Colon Carcinoma Metastatic in the Brain (tissue), 2 donors: ENCODE data around the genes OR4F17, MIER2 and PLPPR3.

DNA sequence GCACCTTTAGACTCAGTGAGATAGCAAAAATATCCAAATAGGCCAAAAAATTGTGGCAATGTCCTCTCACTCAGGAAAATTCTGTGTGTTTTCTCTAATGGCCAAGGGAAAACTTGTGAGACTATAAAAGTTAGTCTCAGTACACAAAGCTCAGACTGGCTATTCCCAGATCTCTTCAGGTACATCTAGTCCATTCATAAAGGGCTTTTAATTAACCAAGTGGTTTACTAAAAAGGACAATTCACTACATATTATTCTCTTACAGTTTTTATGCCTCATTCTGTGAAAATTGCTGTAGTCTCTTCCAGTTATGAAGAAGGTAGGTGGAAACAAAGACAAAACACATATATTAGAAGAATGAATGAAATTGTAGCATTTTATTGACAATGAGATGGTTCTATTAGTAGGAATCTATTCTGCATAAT is at the start of gene OR4F17:
Gene OR4F17 (plus strand): TSS at position 266 of the 425 bp plus-strand sequence.
- PRO-cap, 2 experiments, result no peak in any of the 2 experiments

GRCh38 chr19:344649-345012 is at the start of gene MIER2:
Gene MIER2, minus strand, starts transcription at chr19:344796.
- PRO-cap, 2 experiments, result peak in 2 of 2 experiments; most common plus-strand start chr19:344919 (in 1); most common minus-strand start chr19:344771 (in 2)

GRCh38 chr19:426989-427746 is 18.2 kb upstream of the C2CD4C start:
- PRO-cap, 2 experiments, result no peak in any of the 2 experiments

GRCh38 chr19:461508-462310 is 876 bp upstream of the SHC2 start:
- PRO-cap, 2 experiments, result peak in 2 of 2 experiments; most common plus-strand start chr19:462070 (in 2); most common minus-strand start chr19:461888 (in 2)

DNA sequence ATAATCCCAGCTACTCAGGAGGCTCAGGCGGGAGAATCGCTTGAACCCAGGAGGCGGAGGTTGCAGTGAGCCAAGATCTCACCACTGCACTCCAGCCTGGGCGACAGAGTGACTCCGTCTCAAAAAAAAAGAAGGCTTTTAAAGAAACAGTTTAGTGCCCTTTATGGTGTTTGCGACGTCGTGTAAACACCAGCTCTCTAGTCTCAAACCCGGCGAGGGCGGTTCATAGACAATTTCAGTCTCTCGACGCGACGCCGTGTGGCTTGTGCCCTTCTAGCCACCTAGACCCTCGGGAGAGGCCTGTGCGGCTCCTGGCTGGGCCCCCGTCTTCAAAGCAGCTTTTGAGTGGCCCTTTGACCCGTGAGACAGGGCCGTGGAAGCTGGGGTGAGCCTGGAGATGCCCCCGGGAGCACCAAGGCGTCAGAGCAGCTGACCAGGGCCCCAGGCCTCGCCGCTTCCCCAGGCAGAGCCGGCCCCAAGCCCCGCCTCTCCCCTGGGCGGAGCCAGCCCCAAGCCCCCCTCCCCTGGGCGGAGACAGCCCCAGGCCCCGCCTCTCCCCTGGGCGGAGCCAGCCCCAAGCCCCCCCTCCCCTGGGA is 5.0 kb upstream of the MADCAM1 start:
- PRO-cap, 2 experiments, result peak in 2 of 2 experiments; most common minus-strand start position 458 of the sequence (in 1)

- PRO-cap, 2 experiments, result no peak in any of the 2 experiments
These were observed 4.0 kb downstream of the CDC34 start for GRCh38 chr19:535572-536046.

DNA sequence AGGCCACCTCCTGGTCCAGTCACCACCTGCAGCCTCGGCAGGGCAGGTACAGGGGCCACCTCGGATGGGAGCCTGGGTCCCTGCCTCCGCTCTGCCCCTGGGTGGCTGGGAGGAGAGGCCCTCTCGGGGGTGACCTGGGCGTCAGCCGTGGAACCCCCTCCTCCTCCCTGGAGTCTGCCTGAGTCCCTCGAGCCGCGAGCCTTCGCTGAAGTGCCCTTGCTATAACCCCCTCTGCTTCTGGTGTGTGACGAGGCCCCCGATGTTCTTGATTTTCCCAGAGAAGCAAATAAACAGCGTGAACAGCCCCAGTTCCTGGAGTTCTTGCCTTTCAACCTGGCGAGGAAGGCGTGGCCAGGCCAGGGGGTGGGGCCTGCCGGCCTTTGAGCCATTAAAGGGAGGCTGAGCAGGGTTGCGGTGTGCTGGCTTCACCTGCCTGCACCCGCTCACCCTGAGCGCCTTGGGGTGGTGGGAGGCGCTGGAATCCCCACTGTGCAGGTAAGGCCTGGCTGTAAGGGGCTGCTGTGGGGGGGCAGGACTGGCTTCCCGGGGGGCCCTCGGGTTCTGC is 2.8 kb upstream of the MISP start:
- PRO-cap, 2 experiments, result peak in 2 of 2 experiments; most common plus-strand start position 391 of the sequence (in 2); most common minus-strand start position 273 of the sequence (in 1)

GRCh38 chr19:804776-805300 is 7.6 kb downstream of the PTBP1 start:
- PRO-cap, 2 experiments, result no peak in any of the 2 experiments

- PRO-cap, 2 experiments, result no peak in any of the 2 experiments
These were observed at the start of gene PLPPR3 for GRCh38 chr19:821850-822762. Gene PLPPR3, minus strand, starts transcription at chr19:821955.

- PRO-cap, 2 experiments, result no peak in any of the 2 experiments
These were observed 2.1 kb downstream of the KISS1R start for GRCh38 chr19:919184-919719.

GRCh38 chr19:926186-926395 is 256 bp downstream of the ARID3A start:
- PRO-cap, 2 experiments, result no peak in any of the 2 experiments

GRCh38 chr19:984428-985238 is 488 bp downstream of the WDR18 start:
- PRO-cap, 2 experiments, result no peak in any of the 2 experiments

DNA sequence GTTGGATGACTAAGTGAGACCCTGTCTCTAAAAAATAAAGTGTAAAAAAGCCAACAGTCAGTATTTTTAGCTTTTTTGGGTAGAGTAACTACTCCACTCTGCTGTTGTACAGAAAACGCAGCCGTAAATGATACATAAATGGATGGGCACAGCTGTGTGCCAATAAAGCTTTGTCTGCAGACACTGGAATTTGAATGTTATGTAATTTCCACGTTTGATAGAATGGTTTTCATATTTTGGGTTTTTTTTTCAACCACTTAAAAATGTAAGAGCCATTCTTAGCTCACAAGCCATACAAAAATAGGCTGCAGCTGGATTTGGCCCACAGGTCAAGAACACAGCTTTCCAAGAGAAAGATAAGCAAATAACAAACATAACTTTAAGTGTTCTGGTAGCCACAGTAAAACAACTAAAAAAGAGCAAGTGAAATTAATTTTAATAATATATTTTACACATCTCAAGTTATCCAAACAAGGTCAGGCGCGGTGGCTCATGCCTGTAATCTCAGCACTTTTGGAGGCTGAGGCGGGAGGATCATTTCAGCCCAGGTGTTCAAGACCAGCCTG is 1.8 kb upstream of the TMEM259 start:
- PRO-cap, 2 experiments, result no peak in any of the 2 experiments

GRCh38 chr19:1104214-1105312 is 769 bp downstream of the GPX4 start:
- PRO-cap, 2 experiments, result peak in 2 of 2 experiments; most common plus-strand start chr19:1104711 (in 2); most common minus-strand start chr19:1104555 (in 2)

DNA sequence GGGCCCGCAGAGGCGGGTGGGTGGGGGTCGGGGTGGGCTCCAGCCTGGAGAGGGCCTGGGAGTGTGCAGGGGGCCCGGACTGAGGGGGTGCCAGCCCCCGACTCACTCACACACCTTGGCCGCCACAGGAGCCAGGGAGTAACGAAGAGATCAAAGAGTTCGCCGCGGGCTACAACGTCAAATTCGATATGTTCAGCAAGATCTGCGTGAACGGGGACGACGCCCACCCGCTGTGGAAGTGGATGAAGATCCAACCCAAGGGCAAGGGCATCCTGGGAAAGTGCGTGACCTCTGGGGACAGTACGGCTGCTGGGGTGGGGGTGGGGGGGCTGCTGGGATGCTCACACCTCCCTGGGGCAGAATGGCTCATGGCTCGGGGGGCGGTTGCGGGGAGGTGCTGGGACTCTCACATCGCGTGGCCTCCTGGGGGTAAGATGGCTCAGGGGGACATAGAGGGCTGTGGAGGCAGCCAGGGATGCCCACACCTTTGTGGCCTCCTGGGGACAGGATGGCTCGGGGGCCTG is 1.8 kb downstream of the GPX4 start:
- PRO-cap, 2 experiments, result no peak in any of the 2 experiments

- PRO-cap, 2 experiments, result no peak in any of the 2 experiments
These were observed 13.3 kb downstream of the GPX4 start for GRCh38 chr19:1116917-1117631.

- PRO-cap, 2 experiments, result no peak in any of the 2 experiments
These were observed 11.4 kb downstream of the SBNO2 start for GRCh38 chr19:1162606-1163042.

GRCh38 chr19:1168060-1168272 is 6.1 kb downstream of the SBNO2 start:
- PRO-cap, 2 experiments, result no peak in any of the 2 experiments

DNA sequence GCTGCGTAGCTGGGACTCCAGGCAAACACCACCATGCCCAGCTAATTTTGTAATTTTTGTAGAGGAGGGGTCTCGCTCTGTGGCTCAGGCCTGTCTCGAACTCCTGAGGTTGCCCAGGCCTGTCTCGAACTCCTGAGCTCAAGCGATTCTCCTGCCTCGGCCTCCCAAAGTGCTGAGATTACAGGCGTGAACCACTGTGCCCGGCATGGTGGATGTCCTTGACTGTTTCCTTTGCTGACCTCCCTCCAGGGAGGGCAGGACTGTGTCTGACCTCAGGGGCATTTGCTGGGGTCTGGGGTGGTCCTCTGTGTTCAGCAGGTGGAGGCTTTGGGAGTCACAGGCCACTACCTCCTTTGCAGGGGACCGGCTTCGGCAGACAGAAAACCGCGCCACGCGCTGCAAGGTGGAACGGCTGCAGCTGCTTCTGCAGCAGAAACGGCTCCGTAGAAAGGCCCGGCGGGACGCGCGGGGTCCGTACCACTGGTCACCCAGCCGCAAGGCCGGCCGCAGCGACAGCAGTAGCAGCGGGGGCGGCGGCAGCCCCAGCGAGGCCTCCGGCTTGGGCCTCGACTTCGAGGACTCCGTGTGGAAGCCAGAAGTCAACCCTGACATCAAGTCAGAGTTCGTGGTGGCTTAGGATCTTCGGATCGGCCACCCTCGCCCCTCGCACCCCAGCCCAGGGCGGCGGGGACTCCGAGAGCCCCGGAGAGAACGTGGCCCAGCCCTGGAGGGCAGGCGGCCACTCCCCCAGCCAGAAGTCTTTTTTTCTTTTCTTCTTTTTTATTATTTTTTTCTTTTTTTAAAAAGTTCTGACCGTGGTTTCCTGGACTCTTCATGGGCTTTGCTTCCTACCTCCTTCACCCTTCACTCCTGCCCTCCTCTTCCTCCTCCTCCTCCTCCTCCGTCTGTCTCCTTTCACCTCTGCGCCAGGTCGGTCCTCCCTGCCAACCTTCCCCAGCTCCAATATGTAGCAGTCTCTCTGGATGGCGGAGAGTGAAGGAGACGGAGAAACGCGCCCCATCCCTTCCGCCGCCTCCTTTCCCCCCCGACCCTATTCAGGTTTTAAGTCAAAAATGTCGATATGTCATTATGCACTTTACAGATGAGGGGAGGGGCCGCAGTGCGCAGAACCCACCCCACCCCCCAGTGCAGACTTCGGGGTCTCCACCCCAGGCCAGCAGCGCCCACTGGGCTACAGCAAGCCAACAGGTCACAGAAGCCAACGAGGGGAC is 8.7 kb downstream of the MIDN start:
- PRO-cap, 2 experiments, result no peak in any of the 2 experiments

DNA sequence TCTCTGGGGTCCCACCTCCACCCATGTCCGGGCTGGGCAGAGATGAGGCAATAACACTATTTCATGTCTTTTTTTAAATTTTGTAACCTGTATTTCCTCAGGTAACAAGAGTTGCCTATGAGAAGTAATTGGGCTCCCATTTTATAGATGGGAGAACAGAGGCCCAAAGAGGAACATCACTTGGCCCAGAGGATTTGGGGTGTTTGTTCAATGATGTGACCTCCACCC is 9.3 kb upstream of the CIRBP start:
- PRO-cap, 2 experiments, result no peak in any of the 2 experiments